ENCODE results near the gene LHFPL2.

DNA sequence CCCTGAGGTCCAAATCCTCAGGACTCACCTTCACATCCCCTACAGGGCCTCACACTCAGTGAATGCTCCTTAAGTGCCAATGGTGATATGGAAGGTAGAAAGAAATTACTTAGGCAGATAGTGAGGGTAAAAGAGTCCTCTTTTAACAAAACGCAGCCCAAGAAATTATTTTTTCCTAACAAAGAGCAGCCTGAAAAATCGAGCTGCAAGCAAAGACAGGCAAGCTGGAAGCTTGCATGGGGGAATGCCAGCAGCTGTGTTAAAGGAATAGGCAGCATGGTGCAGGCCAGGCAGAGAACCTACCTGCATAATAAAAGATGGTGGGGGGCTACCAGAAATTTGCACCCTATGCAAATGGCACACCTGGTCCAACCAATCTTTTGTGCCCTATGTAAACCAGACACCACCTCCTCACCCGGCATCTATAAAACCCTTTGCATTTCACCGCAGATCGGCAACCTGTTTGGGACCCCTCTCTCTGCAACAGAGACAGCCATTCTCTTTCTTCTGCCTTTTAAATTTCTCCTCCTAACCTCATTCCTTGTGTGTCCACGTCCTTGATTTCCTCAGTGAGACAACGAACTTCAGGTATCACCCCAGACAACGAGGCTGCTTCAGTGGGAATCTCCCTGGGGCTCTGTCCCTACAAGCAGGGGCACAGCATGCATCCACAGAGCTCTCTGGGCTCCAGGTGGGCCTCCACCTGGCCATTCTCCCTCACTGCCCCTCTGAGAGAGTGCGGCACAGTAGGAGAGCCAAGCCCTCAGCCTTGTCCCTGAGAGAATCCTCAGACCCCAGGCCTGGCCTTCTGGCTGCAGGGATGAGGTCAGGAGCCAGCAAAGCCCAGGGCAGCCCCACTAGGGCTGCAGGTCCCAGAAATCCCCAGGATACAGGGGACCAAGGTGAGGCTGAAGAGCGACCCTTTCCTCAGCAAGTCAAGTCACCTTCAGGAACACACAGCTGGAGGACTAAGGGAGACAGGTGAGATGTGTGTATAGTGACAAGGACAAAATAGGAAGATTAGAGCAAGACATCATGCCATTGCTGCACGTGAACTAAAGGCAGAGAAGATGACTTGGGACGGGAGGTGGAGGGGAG is 105.4 kb downstream of the LHFPL2 start:
- PRO-cap = no peak

DNA sequence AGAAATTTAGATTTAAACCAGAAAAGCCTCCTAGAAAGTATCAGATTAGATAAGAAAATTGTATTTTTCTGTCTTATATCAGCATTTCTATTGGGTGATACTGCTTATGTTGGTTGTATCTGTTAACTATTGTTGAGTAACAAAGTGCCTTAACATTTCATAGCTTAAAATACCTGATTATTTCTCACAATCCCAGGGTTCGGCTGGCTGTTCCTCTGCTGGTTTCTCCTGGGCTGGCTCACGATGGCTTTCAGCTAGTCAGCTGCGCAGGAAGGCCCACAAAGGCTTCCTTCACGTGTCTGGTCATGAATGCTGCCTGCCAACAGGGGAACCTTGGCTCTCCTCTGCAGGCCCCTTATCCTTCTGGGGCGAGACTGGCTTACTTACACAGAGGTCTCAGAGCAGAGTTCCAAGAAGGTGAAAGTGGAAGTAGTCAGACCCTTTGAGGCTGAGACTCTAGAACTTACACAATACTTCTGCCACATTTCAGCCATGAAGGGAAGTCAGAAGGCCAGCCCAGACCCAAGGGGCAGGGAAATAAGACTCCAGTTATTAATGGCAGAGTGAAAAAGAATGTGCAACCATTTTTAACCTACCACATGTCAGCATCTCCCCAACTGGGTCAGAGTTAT is 99.6 kb downstream of the LHFPL2 start:
- PRO-cap = no peak

DNA sequence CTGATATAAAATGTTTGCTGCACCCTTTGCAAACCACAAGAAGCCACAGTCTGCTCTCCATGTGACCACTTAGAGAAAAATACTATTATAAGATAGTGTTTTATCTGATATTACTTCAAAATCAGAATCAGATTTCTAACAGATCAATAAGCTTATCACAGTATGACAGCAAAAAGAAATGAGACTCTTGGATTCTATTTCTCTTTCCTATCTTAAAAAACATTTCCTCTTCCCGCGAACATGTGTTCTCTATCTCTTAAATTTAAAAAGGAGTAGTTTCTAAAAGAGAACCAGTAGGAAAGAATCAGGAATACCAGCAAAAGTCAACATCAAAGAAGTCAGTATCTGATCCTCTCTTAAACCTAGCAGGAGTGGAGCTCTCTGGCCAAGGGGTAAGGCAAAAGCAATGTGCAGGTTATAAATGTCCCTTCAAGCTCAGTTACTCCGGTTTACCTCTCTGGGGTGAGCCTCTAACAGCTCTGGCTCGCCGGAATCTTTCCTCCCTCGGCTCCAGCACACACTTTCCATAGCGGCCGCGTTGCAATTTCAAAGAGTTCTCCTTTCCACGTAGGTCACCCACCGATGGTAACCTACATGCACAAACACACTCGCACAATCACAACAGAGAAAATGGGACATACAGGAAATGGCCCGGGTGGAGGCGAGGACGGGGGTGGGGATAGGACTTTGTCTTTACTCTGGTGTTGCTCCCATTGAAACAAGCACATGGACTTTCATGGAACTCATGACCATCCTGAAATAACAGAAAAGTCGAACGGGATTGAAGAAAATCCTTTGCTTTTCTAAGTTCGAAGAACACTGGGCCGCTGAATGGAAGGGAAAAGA is 1.4 kb downstream of the LHFPL2 start:
- PRO-cap = no peak

- PRO-cap = unidirectional peak, plus-strand start at chr5:78648167
Measured at GRCh38 chr5:78647831-78648479, 617 bp downstream of the LHFPL2 start.

DNA sequence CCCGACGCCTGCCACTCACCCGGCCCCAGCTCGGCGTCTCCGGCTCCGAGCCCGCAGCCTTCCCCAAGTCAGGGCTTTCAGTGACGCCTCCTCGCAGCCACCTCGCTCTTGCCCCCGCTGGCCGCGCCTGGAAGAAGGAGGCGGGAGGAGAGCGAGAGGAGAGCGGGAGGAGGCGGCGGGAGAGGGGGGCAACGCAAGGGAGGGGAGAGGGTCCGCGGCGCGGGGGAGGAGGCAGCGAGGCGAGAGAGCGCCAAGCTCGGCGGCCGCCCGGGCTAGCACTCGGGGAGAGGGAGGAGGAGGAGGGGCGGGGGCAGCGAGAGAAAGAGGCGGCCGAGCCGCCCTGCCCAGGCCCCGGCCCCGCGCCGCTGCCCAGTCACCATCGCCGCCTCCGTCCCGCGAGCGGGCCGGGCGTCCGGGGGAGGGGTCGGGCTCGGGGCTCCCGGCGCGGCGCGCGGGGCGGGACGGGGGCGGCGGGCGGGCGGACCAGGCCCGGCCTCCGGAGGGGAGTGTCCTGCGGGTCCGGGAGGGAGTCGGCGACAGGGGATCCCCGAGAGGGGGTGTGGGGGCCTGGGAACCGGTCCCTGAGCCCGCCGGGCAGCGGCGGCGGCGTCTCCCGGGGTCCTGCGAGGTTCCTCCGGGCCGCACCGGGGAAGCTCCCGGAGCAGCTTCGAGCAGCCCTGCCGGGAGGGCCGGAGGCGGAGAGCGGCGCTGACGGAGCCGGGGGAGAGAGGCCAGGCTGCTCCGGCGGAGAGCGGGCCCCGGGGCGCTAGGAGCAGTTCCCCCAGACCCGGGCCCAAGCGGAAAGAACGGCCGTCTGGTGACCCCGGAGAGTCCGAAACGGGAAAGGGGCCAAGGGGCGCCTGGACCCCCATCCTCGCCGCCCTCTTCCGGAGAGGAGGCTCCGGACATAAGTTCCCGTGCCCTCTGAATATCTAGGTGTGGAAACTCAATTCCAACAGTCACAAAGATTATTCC is at the start of gene LHFPL2:
Gene LHFPL2 (minus strand): TSS at position 293 of the 975 bp plus-strand sequence.
- PRO-cap = bidirectional peak, plus-strand start at position 550 of the sequence, minus-strand start at position 390 of the sequence

DNA sequence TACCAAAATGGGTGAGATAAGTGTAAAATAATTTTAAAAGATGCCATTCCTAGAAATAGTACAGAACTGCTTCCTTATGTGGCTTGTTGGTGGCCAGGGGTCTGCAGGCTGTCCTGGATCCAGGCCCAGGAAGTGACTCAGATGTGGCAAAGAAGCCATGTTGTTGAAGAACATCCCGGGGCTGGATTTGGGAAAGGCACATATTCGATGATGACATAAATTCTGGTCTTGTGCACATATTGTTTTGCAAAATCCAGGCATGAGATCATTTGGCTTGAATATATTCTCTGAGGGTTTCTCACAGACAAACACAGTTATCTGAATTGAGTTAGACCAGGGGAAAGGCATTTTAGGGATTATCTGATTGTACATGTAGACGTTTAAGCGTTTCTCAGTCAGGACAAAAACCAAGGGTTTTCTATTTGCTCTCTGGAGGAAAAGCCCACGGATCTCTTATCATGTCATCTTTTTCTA is 29.2 kb upstream of the LHFPL2 start:
- PRO-cap = no peak

DNA sequence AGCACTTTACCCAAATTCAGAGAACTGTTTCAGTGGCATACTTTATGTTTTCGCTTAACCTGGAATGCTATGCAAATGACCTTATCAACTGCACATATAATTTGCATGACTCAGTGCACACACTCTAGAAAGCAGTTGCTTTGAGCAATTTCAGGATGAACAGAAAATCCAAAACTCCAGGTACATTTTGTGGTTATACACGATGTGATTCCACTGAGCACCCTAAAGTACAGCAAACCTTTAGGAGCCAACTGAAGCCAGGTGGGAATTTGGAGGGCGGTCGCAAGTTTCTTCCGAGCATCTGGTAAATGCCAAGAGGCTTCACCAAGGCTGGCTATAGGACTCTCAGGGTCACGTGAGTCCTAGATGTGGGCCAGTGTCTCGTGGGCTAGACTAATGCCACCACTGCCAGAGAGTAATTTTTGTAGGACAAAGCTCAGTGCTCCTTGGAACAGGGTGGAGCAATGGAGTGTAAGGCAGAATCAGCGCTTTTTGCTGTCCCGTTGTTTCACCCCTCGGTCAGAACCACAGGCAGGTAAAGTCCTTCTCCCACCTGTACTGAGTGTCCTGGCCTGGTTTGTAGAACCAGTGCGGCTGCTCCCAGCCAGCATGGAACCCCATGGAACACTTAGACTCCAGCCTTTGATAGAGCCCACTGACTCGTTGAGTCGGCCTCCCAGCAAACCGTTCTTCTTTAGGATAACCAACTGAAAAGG is 37.2 kb downstream of the DMGDH start:
- PRO-cap = no peak

DNA sequence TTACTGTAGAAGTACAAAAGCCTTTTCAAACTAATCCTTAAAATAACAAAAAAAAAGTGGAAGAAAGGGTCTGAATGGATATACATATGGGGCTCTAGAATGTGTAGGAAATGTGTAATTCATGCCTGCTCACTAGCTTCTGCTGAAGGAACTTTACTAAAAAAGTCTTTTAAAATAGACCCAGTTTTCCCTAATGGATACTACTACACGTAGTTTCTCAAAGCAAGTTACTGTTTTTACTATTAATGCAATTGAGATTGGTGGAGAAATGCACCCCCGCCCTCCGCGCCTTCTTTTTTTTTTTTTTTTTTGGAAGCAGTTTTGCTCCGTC is 2.4 kb downstream of the JMY start:
- PRO-cap = no peak

DNA sequence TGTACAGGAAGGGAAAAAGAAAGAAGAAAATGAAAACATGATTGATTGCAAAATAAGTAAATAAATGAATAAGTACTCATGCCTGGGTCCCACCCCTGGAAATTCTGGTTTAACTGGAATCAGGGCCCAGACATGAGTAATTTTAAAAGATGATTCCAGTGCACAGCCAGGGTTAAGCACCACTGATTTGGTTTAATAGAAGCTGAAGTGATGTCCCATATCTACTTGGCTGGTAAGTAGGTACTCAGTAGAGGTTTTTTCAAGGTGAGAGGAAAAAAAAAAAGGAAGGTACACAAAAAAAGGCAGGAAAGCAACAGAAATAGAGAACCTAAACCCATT is 34.1 kb upstream of the HOMER1 start:
- PRO-cap = no peak

DNA sequence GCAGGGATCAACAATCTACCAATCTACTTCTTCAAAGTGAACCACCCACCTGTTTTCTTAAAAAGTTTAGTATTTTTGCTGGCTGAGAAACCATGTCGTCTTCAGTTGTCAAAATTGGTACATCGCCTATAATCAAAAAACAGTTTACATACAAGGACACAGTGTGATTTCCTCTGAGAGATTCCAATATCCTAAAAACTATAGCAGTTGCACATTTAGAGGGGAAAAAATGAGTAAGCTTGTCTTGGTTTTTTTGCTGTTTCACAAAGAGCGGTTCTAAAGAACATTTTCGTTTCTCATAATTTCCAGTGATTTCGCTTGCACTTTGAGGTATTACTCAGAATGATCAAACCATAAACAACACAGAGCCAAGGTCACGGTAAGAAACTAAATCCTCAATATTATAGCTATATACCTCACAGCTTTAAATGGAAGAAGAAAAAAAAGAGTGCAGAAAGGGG is 921 bp downstream of the MTX3 start:
- PRO-cap = no peak

GRCh38 chr5:80082113-80082624 is 47.0 kb downstream of the THBS4 start:
- PRO-cap = no peak

- PRO-cap = no peak
Measured at GRCh38 chr5:80147183-80147511, 108.7 kb downstream of the SERINC5 start.

DNA sequence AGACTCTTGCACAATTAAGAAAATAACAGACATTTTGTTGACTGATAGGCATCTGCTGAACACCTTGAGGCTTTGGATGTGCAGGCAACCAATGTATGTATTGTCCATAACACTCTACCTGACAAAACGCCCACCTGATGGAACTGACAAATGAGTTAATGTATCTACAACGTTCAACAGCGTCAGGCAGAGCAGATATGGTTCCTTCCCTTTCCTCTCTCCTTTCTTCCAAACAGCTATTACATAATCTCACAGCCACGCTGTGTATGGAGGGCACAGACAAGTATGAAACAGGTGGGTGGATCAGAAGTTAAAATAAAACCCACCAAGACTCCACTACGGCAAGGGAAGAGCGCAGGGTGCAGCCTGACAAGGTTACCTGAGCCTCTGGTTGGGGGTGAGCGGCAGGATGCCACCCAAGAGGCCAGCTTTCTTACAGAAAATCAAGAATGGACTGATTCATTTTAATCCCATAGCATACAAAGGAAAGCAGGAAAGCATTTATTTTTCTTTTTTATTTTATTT is 105.9 kb downstream of the SERINC5 start:
- PRO-cap = no peak

DNA sequence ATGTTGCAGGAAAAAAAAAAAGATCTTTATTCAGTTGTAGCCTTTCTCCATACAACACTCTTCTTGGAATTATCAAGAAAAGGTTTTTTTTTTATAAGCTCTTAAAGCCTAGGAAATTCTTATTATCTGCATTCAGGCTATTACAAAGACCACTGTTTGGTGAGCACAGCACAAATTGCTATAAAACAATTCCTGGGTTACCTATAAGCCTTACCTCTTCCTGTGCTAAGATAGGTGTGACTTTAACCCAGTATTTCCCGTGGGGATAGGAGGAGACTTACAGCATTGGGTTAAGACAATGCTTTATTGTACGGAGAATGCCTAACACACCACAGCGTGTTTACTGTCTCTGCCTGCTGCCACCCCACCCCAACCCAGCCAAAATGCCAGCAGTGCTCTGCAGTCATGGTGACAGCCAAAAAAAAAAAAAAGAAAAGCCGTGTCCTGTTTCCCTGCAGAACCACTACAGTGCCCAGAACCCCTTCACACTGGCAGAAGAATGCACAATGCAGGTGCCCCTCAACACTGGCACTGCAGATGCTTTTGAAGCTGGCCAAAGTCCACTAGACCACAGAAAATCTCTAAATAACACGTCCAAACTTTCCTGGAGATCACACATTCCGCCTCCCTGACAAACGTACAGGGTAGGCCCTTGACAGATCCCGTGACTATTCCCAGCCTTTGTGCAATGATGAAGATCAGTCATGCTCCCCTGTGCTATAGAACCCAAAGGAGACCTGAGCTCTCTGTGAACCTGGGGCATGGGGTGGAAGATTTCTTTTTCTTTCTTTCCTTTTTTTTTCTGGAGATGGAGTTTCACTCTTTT is 102.2 kb downstream of the SERINC5 start:
- PRO-cap = no peak

DNA sequence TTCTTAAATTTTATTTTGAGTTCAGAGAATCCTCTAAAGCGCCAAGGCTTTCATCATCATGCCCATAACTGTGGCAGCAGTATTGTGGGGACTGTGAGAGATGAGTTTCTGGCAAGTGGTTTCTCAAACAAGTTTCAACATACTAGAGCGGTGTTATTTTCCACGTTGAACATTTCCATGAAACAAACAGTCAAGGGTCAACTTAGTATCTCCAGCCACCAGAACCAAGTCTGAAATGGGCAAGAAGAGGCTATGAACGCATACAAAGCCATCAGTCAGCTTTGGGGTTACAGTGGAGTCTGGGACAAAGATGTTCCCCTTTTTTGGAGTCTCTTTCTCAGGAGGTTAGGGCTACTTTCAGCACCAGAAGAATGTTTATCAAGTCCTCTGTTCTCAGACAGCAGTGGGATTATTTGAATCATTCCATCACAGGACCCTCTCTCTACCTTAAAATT is 40.3 kb downstream of the SERINC5 start:
- PRO-cap = no peak

DNA sequence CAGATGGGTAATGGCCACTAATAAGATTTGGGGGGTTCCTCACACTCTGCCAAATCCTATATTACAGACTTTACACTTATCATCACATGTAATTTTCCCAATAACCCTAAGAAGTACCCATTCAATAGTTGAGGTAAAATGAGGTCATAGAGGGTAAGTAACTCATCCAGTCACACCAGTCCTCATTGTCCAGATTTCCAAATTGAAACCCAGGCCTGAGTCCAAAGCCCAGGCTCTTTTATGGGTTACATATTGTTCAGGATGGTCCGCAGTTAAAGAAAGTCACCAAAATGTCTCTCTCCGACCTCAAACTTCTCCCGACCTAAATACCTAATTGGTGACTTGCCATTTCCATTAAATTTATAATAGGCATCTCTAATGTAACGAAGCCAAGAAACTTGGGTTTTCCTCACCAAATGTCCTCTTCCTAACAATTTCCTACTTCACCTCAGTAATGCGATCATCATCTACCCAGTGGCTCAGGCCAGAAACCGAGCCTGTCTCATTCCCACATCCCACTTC is 3.2 kb downstream of the SERINC5 start:
- PRO-cap = no peak

- PRO-cap = no peak
Measured at GRCh38 chr5:80253221-80254149, 2.4 kb downstream of the SERINC5 start.

GRCh38 chr5:80254498-80254788 is 1.4 kb downstream of the SERINC5 start:
- PRO-cap = no peak

- PRO-cap = no peak
Measured at GRCh38 chr5:80651732-80652500, 2.5 kb upstream of the MSH3 start.

GRCh38 chr5:80960453-80961662 is 695 bp downstream of the RASGRF2 start:
- PRO-cap = bidirectional peak, plus-strand start at chr5:80960743, minus-strand start at chr5:80960558; bidirectional peak, plus-strand start at chr5:80961245, minus-strand start at chr5:80961193; bidirectional peak, plus-strand start at chr5:80961478, minus-strand start at chr5:80961323